Smooth muscle cell (in vitro differentiated cells): ENCODE results near the genes SLC23A3, RETREG2 and ZFAND2B.

- RAMPAGE, long total RNA, result no peak
Measured at GRCh38 chr2:218385017-218385509, 3.0 kb downstream of the SLC11A1 start.

DNA sequence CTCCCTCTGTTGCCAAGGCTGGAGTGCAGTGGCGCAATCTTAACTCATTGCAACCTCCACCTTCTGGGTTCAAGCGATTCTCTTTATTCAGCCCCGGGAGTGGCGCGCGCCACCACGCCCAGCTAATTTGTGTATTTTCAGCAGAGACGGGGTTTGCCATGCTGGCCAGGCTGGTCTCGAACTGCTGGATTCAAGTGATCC is 4.3 kb upstream of the CTDSP1 start:
- RAMPAGE, long total RNA, result no peak

DNA sequence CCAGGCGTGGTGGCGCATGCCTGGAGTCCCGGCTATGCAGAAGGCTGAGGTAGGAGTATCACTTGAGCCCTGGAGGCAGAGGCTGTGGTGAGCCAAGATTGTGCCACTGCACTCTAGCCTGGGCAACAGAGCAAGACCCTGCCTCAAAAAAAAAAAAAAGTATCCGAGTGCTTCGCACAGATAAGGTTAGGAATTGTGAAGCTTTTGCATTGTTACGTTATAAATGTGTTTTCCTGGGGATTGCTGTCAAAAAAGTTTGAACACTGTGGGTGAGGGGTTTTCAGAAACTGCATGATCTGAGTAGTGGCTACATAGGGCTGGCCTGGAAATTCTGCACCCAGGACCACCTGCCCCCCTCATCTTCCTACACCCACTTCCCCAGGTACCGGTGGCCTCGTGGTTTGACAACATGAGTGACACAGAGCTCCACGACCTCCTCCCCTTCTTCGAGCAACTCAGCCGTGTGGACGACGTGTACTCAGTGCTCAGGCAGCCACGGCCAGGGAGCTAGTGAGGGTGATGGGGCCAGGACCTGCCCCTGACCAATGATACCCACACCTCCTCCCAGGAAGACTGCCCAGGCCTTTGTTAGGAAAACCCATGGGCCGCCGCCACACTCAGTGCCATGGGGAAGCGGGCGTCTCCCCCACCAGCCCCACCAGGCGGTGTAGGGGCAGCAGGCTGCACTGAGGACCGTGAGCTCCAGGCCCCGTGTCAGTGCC is 4.4 kb downstream of the CTDSP1 start:
- RAMPAGE, long total RNA, result no peak

GRCh38 chr2:218438331-218439053 is 19.6 kb downstream of the VIL1 start:
- RAMPAGE, long total RNA, result no peak

DNA sequence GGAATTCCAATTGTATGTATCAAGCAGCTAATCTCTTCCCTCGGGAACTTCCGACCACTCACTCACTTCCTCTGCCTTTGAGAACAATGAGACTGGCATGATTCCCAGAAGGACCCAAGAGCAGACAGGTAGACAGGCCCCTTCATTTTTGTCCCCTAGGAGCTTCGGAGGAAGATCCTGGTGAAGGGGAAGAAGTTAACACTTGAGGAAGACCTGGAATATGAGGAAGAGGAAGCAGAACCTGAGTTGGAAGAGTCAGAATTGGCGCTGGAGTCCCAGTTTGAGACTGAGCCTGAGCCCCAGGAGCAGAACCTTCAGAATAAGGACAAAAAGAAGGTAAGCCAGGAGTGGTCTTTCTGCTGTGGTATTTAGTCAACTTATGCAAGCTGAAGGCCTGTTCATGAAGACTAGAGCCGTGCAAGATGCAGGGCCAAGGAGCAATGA is 24.3 kb downstream of the PLCD4 start:
- RAMPAGE, long total RNA, result no peak

DNA sequence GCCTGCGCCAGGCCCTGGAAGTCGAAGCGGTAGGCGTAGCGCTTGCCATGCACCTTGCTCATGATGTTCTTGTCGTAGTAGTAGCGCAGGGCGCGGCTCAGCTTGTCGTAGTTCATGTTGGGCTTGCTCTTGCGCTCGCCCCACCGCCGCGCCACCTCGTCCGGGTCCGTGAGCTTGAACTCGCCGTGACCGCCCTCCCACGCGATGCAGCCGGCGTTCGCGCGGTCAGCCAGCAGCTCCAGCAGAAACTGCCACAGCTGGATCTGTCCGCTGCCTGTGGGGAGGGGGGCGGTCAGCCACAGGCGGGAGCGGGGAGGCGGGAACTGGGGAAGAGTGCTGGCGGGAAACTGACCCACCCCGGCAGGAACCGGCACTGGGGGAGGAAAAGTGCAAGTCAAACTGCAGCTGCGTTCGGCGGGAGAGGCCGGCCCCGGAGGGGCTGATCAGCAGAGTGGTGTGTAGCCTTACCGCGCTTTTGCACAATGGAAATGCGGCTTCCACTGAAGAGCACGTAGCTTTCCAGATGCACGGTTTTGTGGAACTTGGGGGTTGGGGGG is 2.9 kb downstream of the FEV start:
- RAMPAGE, long total RNA, result no peak

DNA sequence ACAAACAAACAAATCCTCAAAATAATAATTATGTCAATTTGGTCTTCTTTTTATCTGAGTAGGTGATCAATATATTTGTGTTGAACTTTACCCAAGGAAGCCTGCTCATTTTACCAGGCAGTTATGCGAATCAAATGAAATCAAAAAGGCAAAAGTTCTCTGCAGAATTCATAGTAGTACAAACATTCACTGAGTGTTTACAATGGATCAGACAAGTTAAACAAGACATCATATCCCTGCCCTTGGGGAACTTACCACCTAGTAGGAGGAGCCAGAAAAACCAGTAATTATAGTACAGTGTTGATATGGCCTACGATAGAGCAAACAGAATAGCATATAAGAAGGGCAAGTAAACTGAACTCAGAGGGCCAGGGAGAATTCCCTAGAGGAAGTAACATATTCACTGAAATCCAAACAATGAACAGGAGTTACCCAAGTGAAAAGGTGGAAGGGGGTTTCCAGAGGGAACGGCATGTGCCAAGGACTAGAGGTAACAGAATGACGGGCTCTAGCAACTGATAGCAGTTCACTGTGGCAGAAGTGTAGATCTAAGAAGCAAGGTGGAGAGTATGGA is 34.1 kb downstream of the NHEJ1 start:
- RAMPAGE, long total RNA, result no peak

DNA sequence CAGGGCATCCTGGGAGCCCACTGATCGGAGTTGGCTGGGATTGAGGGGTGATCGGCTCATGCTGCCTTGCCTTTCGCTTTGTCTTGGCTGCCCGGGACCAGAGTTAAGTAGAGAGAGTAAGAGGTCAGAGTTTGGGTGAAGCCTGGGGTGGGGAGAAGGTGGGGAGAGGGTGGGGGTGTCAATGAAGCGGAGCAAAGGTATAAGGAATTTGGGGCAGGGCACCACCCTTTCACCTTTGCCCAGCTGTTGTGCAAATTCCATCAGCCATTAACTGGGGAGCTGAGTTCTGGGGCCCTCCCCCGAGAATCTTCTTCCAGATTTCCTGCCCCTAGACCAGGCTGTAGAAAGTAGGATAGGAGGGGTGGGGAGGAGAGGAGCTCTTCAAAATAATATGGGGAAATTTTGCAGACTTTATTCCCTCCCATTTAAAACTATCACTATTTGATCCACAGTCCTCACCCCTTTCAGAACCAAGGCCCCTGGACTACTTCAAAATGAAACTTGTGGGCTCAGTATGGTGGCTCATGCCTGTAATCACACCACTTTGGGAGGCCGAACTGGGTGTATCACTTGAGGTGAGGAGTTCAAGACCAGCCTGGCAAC is at the start of gene SLC23A3:
Gene SLC23A3, minus strand, starts transcription at position 105 of the 603 bp plus-strand sequence.
- RAMPAGE, long total RNA, result no peak

DNA sequence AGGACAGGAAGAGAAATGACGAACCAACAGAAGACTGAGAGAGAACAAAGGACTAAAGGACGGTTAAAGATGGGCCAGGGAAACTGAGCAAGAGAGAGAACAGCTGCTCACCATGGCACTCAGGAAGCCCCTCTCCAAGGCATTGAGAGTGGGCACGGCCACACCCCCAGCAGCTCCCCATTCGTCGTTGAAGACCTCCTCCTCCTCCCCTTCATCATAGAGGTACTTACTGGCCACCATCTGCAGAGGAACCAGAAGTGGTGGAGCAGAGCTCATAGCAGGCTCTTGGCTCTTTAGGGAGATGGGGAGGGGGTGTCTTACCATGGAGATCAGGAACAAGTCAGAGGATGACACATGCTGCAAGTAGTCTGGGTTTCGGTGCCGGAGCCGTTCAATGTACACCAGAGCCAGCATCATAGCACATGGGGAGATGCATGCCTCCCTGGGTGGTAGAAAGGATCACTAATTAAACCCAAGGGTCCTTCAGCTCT is 2.0 kb downstream of the CNPPD1 start:
- RAMPAGE, long total RNA, result no peak

DNA sequence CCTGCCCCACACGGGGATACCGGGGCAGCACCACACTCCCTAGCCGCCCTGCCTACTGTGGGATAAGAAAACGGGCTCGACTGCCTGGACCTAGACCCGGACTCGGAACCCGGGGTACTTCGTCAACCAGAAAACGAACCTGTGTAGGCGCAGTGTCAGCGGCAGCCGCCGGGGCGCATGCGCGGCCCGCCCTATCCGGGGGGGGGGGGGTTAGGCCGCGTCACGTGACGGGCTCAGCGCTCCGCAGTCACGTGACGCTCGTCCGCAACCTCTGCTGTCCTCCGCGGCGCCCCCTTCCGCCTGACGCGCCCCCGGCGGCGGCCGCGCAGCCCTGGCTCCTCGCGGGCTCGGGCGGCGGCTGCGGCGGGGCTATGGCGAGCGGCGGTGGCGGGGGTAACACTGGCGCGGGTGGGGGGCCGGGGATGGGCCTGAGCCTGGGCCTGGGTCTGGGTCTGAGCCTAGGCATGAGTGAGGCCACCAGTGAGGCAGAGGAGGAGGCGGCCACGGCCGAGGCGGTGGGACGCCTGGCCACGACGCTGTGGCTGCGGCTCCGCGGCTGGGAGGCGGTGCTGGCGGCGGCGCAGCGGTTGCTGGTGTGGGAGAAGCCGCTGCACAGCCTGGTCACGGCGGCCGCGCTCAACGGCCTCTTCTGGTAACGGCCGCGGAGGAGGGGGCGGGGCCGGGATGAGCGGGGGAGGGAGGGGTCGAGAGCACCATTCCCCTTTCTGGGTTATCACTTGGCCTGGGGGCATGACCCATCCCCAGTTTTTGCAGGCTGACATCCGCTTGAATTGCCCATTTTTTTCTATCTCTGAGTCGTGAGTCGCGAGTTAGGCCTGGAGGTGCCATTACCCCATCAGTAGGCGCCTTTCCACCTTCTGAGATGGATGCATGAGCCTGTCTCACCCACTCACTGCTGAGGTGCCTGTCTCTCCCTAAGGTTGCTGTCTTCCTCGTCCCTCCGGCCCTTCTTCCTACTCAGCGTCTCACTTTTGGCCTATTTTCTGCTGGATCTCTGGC is at the start of gene RETREG2:
Gene RETREG2, plus strand, starts transcription at position 294 of the 1,020 bp plus-strand sequence.
- RAMPAGE, long total RNA, result no peak

DNA sequence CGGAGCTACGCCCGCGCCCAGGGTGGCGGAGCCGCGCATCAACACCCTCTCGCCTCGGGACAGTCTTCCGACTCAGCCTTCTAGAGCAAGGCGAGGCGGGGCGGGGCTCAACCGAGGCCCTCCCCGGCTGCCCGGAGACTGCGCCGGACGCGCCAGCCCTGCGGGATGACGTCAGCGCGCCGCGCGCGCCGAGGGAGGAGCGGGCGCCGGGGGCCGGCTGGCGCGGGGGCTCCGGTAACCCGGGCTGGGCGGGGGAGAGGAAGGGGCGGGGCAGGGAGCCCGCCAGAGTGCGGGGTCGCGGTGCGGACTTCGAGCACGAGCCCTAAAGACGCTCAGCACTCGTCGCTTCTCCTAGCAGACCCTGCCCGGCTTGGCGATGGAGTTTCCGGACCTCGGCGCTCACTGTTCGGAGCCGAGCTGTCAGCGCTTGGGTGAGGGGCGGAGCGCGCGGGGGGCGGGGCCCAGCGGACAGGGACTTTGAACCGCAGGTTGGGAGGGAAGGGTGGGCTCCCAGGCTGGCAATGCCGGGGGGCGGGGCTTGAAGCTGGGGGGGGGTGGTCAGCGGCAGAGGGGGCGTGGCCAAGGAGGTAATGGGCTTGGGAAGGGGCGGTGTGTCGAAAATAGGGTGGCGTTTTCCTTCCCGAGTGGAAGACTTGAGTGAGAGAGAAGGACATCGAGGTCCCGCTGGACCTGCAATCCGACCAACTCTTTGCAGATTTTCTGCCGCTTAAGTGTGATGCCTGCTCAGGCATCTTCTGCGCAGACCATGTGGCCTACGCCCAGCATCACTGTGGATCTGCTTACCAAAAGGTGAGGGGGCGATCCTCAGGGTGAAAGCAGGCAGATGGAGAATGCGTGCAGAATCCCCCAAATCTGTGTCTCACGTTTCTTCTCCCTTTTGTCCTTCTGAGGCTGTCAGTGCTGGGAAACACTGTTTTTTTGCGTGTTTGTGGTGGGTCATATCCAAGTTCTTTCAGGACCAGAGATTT is at the start of gene ZFAND2B:
Gene ZFAND2B, plus strand, starts transcription at position 171 of the 989 bp plus-strand sequence.
- RAMPAGE, long total RNA, result start-site peak on the plus strand centred at position 192 of the sequence, 21 bp wide, 307 and 185 reads in 2 replicates; start-site peak on the plus strand centred at position 297 of the sequence, 31 bp wide, 21 and 17 reads in 2 replicates

- RAMPAGE, long total RNA, result no peak
Measured at GRCh38 chr2:219222125-219222455, 3.3 kb upstream of the ABCB6 start.

GRCh38 chr2:219251839-219252443 is 1.1 kb upstream of the TUBA4B start:
- RAMPAGE, long total RNA, result no peak

DNA sequence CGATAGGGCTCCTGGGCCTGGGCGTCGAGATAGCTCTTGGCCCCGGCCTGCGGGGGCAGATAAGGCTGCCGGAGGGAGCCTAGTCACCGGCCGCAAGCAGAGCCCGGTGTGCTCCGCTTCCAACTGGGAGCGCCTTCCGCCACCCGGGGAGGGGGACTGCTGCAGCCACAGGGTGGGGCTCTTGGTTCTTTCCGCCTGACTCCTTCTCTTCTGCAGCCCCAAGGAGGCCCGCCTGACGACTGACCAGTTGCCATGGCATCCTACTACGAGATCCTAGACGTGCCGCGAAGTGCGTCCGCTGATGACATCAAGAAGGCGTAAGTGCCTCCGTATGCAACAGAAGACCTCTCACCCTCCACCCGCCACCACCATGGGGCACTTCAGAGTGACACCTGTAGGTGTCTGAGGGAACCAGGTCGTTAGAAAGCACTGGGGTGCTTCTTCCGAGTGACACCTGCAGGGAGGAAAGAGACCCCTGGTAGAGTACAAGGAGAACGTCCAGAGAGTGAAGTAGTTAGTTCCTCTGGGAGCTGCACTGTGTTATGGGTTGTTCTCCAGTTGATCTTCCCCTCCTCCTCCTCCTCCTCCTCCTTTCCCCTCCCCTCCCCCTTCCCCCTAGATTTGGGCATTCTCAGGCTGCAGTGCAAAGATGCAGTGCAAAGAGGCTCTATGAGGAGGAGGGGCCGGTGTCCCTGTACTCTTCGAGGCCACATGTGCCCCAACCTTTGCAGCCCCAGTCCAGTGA is 588 bp downstream of the DNAJB2 start:
- RAMPAGE, long total RNA, result no peak

- RAMPAGE, long total RNA, result no peak
Measured at GRCh38 chr2:219308666-219309227, 454 bp downstream of the PTPRN start.

- RAMPAGE, long total RNA, result no peak
Measured at GRCh38 chr2:219388830-219389193, 1.1 kb upstream of the DNPEP start.

GRCh38 chr2:219406598-219407334 is 11.4 kb upstream of the DES start:
- RAMPAGE, long total RNA, result no peak

DNA sequence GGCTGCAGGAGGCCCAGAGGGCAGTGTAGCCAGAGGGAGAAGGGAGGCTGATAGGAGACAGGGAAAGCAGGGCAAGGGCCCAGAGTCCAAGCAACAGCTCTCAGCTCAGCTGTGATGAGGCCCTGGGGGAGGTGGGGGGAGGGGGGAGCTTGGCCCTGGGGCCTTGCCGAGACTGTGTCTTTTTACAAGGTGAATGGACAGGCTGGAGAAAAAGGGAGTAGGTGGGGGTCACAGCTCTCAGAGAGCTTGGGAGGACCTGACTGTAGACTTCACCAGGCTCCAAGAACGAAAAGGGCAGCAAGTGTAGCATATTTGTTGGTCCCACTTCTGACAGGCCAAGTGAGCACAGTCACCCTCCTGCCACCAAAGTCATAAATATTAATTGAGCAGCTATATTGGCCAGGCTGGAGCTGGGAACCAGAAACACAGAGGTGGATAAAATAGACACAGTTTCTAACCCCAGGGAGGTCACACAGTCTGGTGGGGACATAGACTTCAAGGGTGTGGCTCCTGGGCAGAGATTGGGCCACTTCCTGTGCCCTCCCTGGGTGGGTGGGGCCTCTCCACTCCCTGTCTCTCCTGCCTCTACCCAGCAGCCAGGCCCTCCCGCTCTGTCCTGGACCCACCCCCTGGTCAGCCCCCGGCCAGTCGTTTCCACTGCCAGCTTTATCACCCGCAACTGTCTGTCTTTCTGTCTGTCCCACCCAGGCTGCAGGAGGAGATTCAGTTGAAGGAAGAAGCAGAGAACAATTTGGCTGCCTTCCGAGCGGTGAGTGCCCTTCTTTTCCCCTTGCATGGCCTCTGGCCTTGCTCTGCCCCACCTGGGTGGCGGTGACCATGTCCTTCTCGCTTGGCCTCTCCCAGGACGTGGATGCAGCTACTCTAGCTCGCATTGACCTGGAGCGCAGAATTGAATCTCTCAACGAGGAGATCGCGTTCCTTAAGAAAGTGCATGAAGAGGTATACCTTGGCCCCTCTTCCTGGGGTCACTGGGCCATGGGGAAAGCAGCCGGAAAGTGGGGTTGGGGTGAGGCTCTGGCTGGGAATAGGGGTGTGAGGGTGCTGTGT is 1.5 kb downstream of the DES start:
- RAMPAGE, long total RNA, result no peak

DNA sequence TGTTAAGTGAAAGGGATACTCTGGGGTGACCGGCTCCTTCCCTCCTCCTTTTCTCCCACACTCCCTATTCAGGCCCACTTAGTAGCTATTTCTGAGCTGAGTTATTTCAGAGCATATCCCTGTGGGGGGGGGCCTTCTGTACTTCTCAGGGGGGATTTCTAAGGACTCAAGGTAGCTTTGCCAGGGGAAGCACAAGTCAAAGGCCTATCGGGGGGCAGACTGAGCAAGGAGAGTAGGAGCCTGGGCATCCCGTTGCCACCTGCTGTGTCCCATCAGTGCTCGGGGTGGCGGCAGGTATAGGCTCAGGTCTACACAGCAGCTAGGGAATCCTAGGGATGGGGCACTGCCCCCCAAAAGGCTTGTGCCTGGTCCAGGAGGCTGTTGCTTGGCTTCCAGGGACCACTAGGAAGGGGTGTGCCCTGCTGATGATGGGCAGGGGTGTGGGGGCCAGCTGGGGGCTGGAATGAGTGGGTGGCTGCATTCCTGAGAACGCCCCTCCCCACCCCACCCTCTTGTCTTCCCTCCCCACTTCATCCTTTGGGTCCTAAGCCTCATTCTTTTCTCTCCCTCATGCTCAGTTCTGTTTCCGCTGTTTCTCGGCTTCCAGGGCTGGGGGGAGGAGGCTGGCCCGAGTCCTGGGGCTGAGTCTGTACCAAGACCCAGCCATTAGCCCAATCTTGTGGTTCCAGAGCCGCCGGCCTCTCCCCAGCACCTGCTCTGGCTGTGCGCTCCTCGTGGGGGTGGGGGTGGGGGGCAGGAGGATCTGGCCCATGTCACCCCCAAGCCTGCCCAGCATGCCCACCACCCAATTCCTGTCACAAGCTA is 12.7 kb downstream of the SPEG start:
- RAMPAGE, long total RNA, result no peak

DNA sequence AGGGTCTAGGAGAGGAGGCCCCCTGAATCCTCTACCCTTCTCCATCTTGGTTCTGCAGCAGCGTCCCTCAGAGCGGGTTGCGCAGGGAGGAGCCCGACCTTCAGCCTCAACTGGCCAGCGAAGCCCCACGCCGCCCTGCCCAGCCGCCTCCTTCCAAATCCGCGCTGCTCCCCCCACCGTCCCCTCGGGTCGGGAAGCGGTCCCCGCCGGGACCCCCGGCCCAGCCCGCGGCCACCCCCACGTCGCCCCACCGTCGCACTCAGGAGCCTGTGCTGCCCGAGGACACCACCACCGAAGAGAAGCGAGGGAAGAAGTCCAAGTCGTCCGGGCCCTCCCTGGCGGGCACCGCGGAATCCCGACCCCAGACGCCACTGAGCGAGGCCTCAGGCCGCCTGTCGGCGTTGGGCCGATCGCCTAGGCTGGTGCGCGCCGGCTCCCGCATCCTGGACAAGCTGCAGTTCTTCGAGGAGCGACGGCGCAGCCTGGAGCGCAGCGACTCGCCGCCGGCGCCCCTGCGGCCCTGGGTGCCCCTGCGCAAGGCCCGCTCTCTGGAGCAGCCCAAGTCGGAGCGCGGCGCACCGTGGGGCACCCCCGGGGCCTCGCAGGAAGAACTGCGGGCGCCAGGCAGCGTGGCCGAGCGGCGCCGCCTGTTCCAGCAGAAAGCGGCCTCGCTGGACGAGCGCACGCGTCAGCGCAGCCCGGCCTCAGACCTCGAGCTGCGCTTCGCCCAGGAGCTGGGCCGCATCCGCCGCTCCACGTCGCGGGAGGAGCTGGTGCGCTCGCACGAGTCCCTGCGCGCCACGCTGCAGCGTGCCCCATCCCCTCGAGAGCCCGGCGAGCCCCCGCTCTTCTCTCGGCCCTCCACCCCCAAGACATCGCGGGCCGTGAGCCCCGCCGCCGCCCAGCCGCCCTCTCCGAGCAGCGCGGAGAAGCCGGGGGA is 13.5 kb downstream of the SPEG start:
- RAMPAGE, long total RNA, result no peak